Vein endothelial cell (primary cell): ENCODE measurements around the genes NPPA and VPS13D.

GRCh38 chr1:11045339-11046076 lies 1.5 kb downstream of the MASP2 start:
- CAGE, long polyA plus RNA, result no peak

DNA sequence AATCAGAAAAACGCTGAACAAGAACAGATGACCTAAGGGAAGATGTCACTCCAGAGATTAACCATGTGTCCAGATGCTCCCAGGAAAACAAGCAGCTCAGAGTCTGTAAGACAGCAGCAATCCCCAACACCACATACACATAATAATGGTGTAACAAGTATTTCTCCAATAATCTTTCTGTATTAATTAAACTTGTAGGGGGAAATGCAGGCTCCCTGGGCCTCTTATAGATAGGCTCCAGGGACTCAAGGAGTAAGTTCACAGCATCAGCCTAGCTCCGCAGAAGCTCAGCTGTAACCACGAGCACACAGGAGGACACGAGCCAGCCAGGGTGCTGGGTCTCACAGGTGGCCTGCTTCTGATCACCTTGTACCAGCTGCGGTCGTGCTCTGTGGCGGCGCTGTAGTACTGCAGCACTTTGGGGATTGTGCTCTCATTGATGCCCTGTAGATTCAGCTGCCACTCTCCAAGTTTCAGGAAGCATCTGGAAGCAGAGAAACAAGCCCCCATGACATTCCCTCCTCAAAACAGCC lies 33.1 kb upstream of the EXOSC10 start:
- CAGE, long polyA plus RNA, result no peak

GRCh38 chr1:11134106-11134703 lies 34.5 kb upstream of the EXOSC10 start:
- CAGE, long polyA plus RNA, result no peak

DNA sequence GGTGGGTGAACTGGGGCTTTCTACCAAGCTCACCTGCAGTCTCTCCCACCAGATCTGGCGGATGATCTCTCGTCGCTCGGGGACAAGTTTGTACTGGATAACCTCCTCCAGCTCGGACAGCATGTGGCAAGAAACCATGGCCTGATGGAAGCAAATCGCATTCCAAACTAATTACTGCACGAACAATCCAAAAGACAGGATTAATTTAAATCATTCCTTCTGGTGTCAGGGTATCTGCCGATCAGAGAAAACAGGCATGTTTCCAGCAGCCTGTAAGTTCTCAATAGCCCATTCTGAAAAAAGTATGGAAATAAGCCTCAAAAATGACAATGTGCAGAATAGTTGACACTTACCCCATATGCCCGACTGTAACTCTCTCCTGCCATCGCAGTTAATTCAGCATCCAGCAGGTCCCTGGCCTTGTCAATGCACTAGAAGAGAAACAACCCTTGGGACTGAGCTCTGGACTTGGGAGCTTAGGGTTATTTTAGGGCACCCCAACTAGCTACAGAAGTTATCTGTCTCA lies 44.5 kb upstream of the ANGPTL7 start:
- CAGE, long polyA plus RNA, result no peak

- CAGE, long polyA plus RNA, result no peak
Measured at GRCh38 chr1:11262000-11262361, 370 bp downstream of the MTOR start.

GRCh38 chr1:11719294-11720022 lies 16.5 kb upstream of the AGTRAP start:
- CAGE, long polyA plus RNA, result no peak

- CAGE, long polyA plus RNA, result no peak
Measured at GRCh38 chr1:11736344-11736759, 416 bp downstream of the AGTRAP start.

DNA sequence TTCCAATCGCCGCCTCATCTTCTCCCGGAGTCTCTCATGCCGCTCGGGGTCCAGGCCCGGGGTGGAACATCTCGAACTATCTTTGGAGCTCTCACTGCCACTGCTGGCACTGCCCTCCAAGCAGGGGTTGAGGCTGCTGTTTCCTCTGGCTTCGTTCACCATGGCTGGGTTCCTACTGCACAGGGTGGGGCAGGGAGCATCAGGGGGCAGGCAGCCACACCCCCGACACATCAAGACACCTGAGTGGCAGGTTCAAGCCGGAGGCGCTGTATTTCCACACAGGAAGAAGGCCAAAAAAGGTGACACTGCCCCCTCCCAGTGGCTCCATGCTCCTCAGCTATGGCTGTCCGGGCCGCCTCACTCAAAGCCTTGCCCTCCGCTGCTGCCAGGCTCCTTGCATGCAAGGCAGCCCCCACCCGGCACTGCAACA lies 2.8 kb downstream of the MTHFR start:
- CAGE, long polyA plus RNA, result no peak

- CAGE, long polyA plus RNA, result no peak
Measured at GRCh38 chr1:11803385-11804161, 2.2 kb downstream of the MTHFR start.

DNA sequence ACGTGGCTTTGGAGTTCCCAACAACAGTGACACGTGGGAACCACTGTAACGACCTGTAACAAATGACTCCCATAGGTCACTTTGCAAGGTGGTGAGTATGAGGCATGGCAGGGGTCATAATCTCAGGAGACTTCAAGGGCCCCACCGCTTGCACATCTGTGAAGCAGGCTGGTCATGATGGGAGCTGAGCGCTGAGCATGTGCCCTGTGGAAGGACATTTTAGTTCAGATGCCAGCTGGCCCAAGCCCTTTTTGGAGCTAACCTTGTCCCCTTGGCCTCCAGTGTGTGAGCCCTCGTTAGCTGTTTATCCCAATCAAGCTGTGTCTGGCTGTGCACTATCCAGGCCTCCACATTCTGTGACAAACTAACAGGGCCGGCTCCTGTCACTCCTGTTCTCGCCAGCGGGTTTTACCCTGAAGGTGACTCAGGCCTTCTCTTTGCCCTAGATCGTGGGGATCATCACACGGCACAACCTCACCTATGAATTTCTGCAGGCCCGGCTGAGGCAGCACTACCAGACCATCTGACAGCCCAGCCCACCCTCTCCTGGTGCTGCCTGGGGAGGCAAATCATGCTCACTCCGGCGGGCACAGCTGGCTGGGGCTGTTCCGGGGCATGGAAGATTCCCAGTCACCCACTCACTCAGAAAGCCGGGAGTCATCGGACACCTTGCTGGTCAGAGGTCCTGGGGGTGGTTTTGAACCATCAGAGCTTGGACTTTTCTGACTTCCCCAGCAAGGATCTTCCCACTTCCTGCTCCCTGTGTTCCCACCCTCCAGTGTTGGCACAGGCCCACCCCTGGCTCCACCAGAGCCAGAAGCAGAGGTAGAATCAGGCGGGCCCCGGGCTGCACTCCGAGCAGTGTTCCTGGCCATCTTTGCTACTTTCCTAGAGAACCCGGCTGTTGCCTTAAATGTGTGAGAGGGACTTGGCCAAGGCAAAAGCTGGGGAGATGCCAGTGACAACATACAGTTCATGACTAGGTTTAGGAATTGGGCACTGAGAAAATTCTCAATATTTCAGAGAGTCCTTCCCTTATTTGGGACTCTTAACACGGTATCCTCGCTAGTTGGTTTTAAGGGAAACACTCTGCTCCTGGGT lies 7.5 kb downstream of the NPPA start:
- CAGE, long polyA plus RNA, result no peak

DNA sequence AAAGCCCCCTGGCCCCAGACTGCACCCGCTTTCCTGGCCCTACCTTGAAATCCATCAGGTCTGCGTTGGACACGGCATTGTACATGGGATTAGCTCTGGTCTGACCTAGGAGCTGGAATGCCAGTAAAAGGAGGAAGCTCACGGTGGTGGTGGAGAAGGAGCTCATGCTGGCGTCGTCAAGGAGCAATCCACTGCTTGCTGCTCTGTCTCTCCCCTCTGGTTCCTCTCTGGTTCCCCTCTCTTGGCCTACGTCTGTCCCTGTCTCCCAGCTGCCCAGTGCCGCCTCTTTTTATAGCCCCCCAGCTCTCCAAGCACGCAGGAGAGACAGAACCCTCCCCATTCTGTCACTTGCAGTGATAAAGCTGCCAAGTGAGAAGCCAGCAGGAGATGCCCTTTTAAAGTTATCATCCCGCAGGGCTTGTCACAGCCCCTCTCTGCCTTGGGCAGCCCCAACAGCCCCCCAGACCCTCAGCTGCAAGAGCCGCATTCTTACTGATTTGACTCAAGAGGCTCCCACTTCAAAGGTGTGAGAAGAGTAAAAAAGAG lies at the start of gene NPPA:
Gene NPPA, minus strand, starts transcription at position 265 of the 546 bp plus-strand sequence.
- CAGE, long polyA plus RNA, result no peak

- CAGE, long polyA plus RNA, result no peak
Measured at GRCh38 chr1:11907964-11908914, 18.0 kb downstream of the KIAA2013 start.

GRCh38 chr1:11924654-11925716 lies 1.2 kb downstream of the KIAA2013 start:
- CAGE, long polyA plus RNA, result no peak

GRCh38 chr1:11929870-11930365 lies 3.7 kb upstream of the KIAA2013 start:
- CAGE, long polyA plus RNA, result no peak

DNA sequence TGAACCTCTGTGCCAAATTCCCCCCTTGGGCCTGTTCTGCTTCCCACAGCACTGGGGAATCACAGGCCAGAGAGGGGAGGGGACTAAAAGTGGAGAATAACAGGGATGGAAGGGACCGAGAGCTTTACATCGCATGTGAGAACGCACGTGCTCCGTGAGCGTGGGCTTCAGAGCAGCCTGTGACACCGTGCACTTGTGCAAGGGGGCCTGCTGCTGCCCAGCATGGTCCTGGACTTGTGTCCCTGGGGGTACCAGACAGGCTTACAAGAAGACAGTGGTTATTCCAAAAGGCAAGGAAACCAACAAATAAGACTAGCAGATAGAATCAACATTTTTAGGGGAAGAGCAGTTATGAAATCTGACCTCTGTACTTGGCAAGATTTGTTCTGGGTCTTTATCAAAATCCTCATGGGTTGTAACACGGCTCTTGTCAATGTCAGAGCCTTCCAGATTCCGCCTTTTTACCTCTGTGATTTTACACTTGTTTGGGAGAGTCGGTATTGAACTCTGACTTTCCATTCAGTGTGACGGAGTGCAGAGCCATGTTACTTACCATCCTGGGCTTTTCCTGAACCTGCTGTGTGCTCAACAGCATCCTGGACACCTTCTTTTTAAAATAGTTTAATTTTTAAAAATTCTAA lies 36.1 kb upstream of the TNFRSF1B start:
- CAGE, long polyA plus RNA, result no peak

GRCh38 chr1:12157124-12158275 lies 9.3 kb upstream of the TNFRSF1B start:
- CAGE, long polyA plus RNA, result no peak

- CAGE, long polyA plus RNA, result no peak
Measured at GRCh38 chr1:12209306-12209587, 20.6 kb upstream of the VPS13D start.

DNA sequence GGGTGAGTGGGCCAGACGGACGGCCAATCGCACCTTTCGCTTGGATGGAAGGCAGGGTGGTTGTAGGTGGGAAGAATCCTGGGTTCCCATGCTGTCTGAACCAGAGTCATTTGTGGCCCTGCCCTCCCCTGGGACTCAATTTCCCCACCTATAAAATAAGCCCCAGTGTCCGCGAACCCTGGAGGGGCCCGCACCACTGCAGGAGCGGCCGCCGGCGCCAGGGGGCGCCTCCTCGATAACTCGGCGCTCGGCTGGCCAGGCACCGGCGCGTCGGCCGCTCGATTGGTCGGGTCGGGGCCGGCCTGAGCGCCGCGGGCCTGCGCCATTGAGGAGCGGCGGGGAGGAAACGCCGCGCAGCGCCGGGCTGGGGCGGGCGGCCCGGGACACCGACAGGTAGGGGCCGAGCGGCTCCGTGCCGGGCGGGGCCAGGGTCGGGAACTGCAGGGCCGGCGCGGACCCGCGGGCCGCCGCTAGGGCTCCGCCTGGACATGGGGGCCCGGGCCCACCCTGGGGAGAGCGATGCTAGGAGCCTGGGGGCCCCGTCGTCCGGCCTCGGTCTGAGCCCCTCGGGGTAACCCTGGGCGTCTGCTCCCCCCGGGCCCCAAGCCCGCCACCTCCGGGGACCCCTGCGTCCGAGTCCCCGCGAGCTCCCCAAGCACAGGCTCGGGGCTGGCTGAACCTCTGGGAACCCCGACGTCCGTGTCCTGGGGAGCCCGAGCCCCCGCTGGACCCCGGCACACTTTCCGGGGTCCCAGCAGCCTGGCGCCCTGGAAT lies at the start of gene VPS13D:
Gene VPS13D, plus strand, starts transcription at position 303 of the 774 bp plus-strand sequence.
- CAGE, long polyA plus RNA, result no peak

GRCh38 chr1:12237955-12238154 lies 8.0 kb downstream of the VPS13D start:
- CAGE, long polyA plus RNA, result no peak

GRCh38 chr1:12457530-12457955 lies 160.5 kb downstream of the DHRS3 start:
- CAGE, long polyA plus RNA, result no peak